Caco-2 (cell line): Measurements from ENCODE around the genes C9orf72 and B4GALT1.

- PRO-cap = bidirectional peak, plus-strand start at chr9:27573524, minus-strand start at chr9:27573446; bidirectional peak, plus-strand start at chr9:27573977, minus-strand start at chr9:27573751
- RRBS = 4% methylated on average over 10 of the region's 62 CpGs
These were observed at the start of gene C9orf72 for GRCh38 chr9:27573344-27574243. Gene C9orf72, minus strand, starts transcription at chr9:27573481.

GRCh38 chr9:27599121-27599506 lies 25.8 kb upstream of the C9orf72 start:
- PRO-cap = no peak
- RRBS = no CpG with 5 or more reads among the region's 2 CpGs

DNA sequence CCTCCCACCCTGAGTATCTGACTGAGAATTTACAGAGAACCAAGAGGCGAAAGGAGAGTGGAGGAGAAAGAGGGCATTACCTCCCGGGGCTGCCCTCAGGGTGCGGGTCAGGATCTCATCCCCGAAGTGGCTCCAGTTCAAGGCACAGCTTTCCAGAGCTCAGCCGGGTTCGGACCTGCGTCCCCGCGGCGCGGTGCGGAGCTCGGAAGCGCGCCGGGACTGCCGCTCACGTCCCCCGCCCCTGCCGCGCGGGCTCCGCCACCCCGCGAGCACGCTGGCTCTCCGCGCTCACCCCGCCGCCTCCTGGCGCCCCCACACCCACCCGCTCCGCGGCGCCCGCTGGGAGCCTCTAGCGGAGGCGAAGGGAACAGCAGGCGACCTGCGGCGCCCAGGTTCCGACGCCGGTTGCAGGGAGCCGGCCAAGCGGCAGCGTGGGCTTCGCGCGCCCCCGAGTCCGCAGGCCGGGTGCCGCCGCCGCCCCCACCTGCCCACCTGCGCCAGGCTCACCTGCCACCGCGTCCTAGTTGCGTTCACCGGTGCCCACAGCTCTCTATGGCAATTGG lies 1.3 kb downstream of the LINGO2 start:
- PRO-cap = no peak
- RRBS = 33% methylated on average over 31 of the region's 61 CpGs

DNA sequence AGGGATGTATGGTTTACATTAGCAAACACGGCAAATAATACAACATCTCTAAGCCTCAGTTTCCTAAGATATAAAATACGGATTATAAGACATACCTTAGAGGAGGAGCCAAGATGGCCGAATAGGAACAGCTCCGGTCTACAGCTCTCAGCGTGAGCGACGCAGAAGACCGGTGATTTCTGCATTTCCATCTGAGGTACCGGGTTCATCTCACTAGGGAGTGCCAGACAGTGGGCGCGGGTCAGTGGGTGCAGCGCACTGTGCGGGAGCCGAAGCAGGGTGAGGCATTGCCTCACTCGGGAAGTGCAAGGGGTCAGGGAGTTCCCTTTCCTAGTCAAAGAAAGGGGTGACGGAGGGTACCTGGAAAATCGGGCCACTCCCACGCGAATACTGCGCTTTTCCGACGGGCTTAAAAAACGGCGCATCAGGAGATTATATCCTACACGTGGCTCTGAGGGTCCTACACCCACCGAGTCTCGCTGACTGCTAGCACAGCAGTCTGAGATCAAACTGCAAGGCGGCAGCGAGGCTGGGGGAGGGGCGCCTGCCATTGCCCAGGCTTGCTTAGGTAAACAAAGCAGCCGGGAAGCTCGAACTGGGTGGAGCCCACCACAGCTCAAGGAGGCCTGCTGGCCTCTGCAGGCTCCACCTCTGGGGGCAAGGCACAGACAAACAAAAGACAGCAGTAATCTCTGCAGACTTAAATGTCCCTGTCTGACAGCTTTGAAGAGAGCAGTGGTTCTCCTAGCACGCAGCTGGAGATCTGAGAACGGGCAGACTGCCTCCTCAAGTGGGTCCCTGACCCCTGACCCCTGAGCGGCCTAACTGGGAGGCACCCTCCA lies 237.1 kb upstream of the LINGO2 start:
- PRO-cap = unidirectional peak, minus-strand start at position 488 of the sequence
- RRBS = no CpG with 5 or more reads among the region's 35 CpGs

- PRO-cap = no peak
- RRBS = no CpG with 5 or more reads among the region's 29 CpGs
These were observed 943 bp downstream of the RIGI start for GRCh38 chr9:32524681-32525824.

DNA sequence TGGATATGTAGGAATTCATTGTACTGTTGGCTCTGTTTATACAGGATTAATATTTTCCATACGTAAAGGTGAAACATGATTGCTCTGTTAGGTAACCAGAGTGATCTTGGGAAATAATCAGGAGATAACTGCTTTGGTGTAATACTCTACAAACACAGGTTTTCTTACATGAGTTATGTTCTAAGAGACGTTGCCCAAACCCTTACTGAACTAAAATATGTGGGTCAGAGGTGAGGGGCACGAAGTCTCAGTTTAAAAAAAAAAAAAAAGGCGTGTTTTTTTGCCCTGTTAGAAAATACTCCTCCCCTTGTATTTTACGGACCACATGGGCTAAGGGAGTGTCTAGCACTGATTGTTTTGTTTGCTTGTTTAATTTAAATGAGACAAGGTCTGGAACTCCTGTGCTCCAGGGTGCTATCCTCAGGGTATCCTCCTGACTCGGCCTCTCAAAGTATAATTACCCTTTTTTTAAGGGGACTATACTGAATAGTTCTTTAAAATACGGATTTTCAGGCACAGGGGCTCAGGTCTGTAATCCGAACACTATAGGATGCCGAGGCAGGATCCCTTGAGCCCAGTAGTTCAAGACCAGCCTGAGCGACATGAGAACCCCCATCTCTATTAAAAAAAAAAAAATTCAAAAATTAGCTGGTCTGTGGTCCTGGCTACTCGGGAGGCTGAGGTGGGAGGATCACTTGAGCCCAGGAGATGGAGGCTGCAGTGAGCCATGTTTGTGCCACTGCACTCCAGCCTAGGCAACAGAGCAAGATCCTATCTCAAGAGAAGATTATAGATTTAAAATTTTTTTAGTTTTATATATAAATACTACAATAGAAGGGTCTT lies 8.1 kb downstream of the DNAJA1 start:
- PRO-cap = no peak
- RRBS = no CpG with 5 or more reads among the region's 11 CpGs

- PRO-cap = no peak
- RRBS = no CpG with 5 or more reads among the region's 11 CpGs
These were observed 19.7 kb downstream of the DNAJA1 start for GRCh38 chr9:33044683-33045192.

DNA sequence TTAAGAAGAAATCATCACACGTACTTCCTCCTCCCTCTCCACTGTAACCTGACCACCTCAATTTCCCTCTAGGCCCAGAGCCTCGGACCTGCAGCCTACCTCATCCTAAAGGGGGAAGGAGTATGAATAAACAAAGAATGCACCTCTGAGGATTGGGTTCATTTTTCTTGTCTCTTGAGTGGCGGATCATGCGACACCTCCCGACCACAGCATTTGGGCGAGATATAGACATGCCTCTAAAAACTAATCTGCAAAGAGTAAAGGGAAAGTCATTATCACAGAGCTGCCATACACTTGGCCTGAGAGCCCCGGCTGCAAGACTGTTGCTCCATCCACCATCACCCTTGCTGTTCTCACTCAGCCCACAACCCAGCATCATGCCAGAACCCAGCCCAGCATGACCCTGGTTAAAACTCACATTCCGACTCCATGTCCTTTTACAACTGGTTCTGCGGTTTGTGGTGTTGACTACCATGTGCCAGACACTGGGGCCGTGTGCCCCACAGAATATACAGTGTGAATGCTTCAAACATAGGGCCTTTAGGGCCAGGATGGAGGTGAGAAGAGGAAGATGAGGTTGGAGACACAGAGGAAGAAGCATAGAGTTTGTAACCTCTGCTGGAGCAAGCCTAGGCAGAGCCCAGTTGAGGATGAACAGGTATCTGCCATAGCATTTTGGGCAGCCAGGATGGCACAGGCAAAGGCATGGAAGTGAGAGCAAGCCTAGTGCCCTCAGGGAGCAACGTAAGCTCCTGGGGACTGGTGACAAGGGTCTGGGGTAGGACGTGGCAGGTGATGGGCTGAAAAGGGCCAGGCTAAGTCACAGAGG lies 37.4 kb upstream of the SMU1 start:
- PRO-cap = no peak
- RRBS = no CpG with 5 or more reads among the region's 12 CpGs

- PRO-cap = no peak
- RRBS = no CpG with 5 or more reads among the region's 7 CpGs
These were observed 43.9 kb upstream of the SMU1 start for GRCh38 chr9:33120249-33120860.

- PRO-cap = bidirectional peak, plus-strand start at chr9:33130294, minus-strand start at chr9:33130089
- RRBS = no CpG with 5 or more reads among the region's 10 CpGs
These were observed 37.6 kb downstream of the B4GALT1 start for GRCh38 chr9:33129354-33130213.

- PRO-cap = no peak
- RRBS = no CpG with 5 or more reads among the region's 13 CpGs
These were observed 30.0 kb downstream of the B4GALT1 start for GRCh38 chr9:33136714-33137910.

DNA sequence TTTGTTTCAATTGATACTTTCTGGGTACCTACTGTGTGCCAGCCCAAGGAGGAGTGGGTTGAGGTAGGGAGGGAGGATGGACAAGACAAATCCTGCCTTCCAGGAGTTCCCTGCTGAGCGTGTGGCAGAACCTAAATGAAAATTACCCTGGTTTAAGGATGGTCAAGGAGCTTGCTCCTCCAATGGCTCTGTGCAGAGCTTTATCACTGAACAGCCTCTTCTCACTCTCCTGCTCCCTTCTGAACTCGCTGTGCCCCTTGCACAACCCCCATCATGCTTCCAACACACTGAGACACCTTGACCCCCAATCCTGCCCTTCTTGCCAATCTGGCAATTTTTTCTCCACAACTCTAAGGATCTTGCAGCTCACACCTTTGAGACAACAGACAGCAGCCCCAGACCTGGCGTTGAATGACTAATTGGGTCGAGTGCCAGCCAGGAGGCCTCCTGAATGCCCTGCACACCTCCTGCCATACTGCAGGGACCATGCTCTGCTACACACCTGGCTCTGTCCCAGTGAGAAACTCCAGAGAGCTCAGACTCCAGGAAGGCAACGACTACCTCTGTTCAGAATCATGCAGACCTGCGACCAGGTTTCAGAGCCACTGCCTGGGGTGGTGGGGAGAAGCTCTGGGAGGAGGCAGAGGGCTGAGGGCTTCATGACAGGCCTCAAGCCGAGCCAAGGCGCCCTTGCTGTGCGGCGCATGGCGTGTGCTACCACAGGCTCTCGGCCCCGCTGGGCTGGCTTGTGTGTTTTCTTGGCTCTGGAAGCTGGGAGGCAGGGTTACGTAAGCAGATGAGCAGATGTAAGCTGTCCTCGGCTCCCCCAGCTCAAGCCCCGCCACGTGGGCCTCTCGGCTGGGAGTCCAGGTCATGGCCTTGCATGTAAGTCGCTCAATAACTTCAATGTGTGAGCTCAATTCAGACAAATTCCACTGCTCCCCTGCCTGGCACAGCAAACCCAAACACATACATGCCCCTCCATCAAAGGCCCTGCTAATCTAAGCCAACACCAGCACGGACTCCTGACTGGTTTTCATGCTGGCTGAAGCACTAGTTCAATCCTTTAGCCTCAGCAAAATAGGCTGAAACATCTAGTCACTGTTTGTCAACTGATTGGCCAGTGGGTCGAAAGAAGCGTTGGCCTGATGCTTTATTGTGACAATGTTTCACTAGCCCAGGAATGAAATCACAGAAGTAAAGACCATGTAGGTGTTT lies 27.6 kb downstream of the B4GALT1 start:
- PRO-cap = no peak
- RRBS = no CpG with 5 or more reads among the region's 22 CpGs

DNA sequence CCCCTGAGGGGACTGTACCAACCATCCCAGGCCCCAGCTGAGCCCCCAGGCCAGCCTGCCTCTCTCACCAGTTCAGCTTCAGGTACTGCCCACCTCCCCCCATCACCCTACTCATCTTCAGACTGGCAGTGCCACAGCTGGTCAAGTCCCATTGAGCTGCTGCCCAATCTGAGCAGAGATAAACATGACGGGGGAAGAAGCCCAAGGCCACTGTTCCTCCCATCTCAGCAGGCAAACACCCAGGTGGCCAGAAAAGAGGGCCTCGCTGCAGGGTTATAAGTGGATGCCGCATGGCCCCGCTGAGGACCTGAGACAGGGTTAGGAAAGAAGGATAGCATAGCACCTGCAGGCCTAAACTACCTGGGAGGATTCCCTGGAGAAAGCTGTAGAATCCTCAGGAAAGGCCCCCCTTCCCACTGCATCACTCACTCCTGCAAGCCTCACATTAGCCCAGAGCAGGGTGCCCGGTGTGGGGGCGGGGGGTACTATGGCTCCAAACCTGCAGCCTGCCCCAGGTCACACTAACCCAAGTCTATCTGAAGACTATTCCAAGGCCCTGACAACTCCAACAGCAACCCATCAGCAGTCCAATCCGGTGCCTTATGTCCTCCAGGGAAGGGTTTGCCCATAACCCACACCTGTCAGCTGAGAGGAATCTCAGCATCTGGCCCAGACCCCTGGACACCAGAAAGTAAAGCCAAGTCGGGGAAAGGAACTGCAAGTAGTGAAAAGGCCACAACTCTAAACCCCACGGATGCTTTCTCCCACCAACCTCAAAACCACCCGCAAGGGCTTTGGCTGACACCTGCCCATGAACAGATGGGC lies 3.4 kb downstream of the B4GALT1 start:
- PRO-cap = no peak
- RRBS = no CpG with 5 or more reads among the region's 10 CpGs

DNA sequence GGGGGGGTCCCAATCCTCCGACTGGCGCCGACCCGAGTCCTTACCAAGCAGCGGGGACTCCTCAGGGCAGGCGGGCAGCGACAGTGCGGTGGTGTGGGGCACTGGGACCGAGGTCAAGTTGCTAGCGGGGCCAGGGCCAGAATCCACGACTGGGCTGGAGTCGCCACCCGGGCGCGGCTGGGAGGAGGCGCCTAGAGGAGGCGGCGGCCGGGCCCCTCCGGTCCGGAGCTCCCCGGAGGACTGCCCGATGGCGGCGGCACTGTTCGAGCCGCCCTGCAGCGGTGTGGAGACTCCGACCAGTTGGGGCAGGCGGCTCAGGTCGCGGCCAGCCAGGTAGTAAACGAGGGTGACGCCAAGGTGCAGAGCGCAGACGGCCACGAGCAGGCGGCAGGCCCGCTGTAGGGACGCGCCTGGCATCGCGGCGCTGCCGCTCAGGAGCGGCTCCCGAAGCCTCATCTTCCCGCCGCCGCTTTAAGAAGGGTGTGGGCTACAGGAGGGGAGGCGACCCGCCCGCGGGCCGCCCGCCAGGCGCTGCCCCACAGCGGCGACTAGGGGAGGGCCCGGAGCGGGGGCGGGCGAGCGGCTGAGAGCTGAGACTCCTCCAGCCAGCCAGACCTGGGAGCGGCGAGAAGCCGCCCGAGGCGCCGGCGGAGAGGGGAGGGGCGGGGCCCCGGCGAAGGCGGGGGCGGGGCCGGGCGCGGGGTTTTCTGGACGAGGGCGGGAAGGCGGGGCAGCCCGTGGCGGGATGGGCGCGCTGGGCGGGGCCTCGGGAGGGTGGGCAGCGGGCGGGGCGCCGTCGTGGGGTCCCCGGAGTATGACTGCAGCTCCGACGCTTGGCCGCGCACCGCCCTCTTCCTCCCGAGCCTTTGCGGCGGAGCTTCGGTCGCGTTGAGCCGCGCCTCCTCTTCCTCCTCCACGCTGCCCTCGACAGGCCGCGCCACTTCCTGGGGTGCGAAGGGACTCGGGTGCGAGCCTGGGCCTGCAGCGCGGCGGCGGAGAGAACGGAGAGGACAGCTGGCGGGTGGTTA lies at the start of gene B4GALT1:
B4GALT1 (minus strand) TSS at position 623 of the 1,028 bp plus-strand sequence.
- PRO-cap = bidirectional peak, plus-strand start at position 362 of the sequence, minus-strand start at position 307 of the sequence; bidirectional peak, plus-strand start at position 863 of the sequence, minus-strand start at position 473 of the sequence
- RRBS = 2% methylated on average over 30 of the region's 120 CpGs

GRCh38 chr9:33170583-33171049 lies 3.5 kb upstream of the B4GALT1 start:
- PRO-cap = no peak
- RRBS = no CpG with 5 or more reads among the region's 7 CpGs

GRCh38 chr9:33172160-33173166 lies 5.3 kb upstream of the B4GALT1 start:
- PRO-cap = bidirectional peak, plus-strand start at chr9:33172640, minus-strand start at chr9:33172223; unidirectional peak, plus-strand start at chr9:33172990
- RRBS = no CpG with 5 or more reads among the region's 6 CpGs

GRCh38 chr9:33235035-33235225 lies 5.0 kb upstream of the SPINK4 start:
- PRO-cap = no peak
- RRBS = no CpG with 5 or more reads among the region's 1 CpG

DNA sequence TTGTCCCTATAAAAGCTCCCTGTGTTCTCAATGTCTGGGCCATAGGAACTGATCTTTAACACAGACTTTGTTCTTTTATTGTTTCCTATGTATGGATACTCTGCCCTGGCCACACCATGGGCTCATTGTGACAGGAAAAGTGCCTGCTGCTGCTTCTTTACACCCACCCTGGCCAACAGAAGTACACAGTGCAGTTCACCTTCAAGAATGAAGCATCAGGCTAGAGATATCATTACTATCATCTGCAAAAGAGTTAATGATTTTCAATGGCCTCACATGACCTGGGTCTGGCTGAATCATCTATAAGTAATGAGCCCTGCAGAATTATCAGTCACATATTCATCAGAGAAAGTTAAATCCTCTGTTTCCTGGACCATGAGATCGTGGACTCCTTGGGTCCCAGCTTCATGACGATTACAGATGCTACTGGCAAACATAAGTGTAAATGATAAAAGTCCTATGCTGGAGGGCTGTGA lies 8.3 kb downstream of the BAG1 start:
- PRO-cap = no peak
- RRBS = no CpG with 5 or more reads among the region's 2 CpGs

DNA sequence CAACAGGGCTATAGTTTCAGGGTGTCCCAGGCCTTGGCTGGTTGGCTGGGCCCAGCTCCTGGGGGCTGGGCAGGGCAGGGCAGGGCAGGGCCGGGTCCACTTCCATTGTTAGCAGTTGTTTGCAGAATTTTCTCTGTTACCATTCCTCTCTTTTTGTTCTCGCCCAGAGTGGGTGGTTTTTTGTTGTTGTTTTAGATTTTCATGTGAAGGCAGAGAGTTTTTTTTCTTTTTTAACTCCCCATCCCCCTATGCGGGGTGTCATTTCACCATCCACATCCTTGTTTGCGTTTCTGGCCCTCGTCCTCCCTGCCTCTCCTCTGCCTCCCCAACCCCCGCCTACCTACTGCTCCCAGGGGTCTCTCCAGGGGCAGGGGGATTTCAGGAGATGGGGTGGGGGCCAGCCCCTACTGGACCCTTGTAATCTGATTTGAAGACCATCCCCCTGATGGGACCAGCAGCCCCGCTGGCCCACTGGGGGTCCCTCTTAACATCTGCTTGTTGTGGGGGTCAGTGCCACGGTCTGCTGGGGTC lies 1.8 kb upstream of the NFX1 start:
- PRO-cap = no peak
- RRBS = no CpG with 5 or more reads among the region's 8 CpGs

DNA sequence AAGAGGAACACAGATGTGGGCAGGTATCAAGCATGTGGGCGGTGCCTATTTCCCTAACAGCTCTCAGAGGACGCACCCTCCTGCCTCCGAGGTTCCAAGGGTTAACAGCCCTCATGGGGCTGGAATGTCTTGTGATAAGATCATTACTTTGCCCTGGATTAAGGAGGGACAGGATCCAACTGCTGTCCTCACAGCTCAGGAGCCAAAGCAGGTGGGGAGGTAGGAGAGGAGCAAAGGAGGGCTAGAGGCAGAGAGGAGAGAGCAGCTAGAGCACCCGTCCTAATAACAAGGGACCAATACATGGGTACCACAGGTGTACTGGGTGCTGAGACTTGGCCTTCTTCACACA lies 9.9 kb downstream of the AQP7 start:
- PRO-cap = unidirectional peak, plus-strand start at position 233 of the sequence
- RRBS = no CpG with 5 or more reads among the region's 4 CpGs